ENCODE data around the genes EXOSC9, CCNA2 and SPRY1.

DNA sequence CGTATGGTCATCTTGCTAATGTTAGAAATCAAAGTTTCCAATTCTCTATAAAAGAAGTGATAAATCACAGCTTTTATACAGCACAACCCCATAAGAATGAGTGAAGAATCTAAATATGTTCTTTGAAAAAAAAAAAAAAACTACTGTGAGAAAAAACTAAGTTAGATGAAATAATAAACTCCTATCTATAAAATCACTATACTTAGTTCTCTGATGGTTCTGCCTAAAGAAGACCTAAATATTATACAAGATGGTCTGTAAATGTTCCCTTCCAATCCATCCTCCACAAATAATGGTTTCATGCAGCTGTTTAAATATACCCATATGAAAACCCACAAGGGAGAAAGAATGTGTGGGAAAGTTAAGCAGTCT is 23.5 kb downstream of the CAMK2D start:
- PRO-cap: no peak
CAGE:
- cytosol, long polyA minus RNA: no peak
- cytosol, long polyA plus RNA: no peak
- long polyA plus RNA: no peak
- nucleus, long polyA minus RNA: no peak
- nucleus, long polyA plus RNA: no peak

GRCh38 chr4:116615673-116616231 is 469.6 kb downstream of the TRAM1L1 start:
- PRO-cap: no peak
CAGE:
- cytosol, long polyA minus RNA: no peak
- cytosol, long polyA plus RNA: no peak
- long polyA plus RNA: no peak
- nucleus, long polyA minus RNA: no peak
- nucleus, long polyA plus RNA: no peak

DNA sequence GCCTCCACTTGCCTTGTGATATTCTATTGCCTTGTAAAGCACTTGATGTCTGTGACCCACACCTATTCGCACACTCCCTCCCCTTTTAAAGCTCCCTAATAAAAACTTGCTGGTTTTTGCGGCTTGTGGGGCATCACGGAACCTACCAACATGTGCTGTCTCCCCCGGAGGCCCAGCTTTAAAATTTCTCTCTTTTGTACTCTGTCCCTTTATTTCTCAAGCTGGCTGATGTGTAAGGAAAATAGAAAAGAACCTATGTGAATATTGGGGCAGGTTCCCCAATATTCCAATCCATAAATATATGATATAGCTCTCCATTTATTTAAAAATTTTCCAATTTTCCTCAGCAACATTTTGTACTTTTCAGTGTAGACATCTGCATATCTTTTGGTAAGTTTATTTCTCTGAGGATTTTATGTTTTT is 114.3 kb upstream of the NDST3 start:
- PRO-cap: no peak
CAGE:
- cytosol, long polyA minus RNA: no peak
- cytosol, long polyA plus RNA: no peak
- long polyA plus RNA: no peak
- nucleus, long polyA minus RNA: no peak
- nucleus, long polyA plus RNA: no peak

GRCh38 chr4:118281247-118282218 is 71.3 kb downstream of the PRSS12 start:
- PRO-cap: no peak
CAGE:
- cytosol, long polyA minus RNA: no peak
- cytosol, long polyA plus RNA: no peak
- long polyA plus RNA: no peak
- nucleus, long polyA minus RNA: no peak
- nucleus, long polyA plus RNA: no peak

DNA sequence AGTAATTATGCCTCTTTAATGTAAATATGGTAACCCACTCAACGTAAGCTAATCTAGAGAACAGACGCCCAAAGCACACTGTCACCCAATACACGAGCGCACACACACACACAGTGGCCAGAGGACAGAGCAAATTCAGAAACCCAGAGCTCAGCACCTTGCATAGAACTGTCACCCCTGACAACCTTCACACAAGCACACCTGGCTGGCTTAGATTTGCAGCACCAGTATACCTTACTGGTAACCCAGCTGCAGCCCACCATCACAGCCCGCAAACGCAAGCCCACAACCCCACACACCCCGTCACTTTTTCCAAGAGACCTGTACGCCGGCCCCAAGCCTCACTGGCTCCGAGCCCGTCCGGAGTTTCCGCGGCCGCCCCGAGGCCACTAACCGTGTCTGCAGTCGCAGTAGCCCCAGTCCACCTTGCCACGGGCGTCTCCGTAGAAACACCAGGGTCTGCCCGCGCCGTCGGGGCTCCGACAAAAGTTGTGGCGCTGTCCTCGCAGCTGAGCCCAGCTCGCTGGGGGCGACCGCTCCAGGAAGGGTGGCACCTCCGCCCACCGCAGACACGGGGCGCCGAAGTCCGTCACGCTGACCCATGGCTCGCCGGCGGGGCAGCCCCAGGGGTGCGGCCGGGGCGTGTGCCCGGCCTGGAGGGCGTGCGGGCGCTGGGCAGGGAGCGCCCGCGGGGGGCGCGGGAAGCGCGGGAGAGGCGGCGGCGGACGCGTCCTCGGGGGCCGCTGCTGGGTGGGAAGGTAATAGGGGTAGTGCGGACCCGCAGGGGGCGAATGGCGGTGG is 778 bp downstream of the PRSS12 start:
- PRO-cap: no peak
CAGE:
- cytosol, long polyA minus RNA: no peak
- cytosol, long polyA plus RNA: no peak
- long polyA plus RNA: no peak
- nucleus, long polyA minus RNA: no peak
- nucleus, long polyA plus RNA: no peak

GRCh38 chr4:118894153-118894698 is 5.6 kb downstream of the SYNPO2 start:
- PRO-cap: no peak
CAGE:
- cytosol, long polyA minus RNA: no peak
- cytosol, long polyA plus RNA: no peak
- long polyA plus RNA: no peak
- nucleus, long polyA minus RNA: no peak
- nucleus, long polyA plus RNA: no peak

DNA sequence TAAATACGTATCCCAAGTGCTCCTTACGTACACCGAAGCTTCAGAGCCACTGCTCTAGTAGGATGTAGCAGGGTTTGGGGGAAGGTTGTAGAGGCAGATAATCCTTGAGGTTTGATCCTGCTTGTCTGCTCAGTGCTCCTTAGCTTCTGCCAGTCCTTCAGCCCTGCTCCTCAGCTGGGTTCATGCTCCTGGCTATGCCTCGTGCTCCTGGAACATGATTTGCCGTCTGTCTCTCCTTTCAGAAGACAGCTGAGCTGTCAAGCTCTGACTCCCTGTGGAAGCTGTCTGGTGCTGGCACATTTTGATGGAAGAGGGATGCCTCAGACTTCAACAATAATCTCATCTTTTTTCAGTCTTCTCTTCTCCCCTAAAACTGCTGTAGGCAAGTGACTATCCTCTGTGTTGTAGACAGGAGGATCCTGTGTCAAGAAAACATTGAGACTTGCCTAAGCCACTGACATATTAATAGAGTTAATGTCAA is 96.5 kb downstream of the SYNPO2 start:
- PRO-cap: no peak
CAGE:
- cytosol, long polyA minus RNA: no peak
- cytosol, long polyA plus RNA: no peak
- long polyA plus RNA: no peak
- nucleus, long polyA minus RNA: no peak
- nucleus, long polyA plus RNA: no peak

DNA sequence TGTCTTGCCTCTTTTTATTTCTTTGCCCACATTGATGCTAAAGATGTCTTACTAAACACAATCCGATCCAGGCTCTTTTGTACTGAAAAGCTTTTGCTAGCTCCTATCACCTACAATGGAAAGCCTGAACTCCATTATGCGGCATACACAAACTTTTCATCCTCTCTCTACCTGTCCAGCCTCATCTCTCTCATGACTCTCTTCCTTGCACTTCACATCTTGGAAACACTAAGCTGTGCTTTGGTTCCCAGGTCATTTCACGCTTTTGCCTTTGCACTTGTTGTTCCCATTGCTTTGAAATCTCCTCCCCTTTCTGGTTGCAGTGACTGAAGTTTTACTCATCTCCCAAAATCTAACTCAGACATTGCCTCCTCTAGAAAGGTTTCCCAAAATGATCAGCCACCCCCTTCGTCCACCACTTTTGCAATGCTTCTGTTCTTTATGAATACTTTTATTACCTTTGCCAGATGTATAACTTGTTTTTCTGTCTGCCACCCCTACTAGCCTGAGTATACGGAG is 107.3 kb downstream of the SYNPO2 start:
- PRO-cap: no peak
CAGE:
- cytosol, long polyA minus RNA: no peak
- cytosol, long polyA plus RNA: no peak
- long polyA plus RNA: no peak
- nucleus, long polyA minus RNA: no peak
- nucleus, long polyA plus RNA: no peak

DNA sequence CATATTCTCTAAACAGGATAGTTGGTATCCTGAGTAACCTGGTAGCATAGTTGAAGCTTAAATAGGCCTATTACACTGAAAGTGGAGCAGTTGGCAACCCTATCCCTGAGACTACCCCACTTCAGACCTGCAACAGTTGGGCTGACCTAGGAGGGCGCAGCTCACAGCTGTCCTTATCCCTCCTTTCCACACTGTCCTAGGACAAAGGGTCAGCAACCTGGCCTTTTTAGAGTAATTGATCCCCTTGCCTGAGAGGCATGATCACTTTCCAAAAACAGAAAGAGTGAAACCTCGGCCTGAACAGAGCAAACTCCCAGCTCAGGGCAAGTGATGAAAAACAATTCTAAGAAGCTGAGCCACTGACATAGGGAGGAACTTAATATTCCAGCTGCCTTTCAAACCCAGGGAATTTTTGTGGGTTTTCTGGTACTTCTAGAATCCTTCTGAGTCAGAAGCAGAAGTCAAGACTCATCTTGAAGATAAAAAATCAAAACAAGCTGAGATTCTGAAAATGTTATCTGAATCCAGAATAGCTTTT is 94.9 kb upstream of the MYOZ2 start:
- PRO-cap: no peak
CAGE:
- cytosol, long polyA minus RNA: no peak
- cytosol, long polyA plus RNA: no peak
- long polyA plus RNA: no peak
- nucleus, long polyA minus RNA: no peak
- nucleus, long polyA plus RNA: no peak

- PRO-cap: no peak
CAGE:
- cytosol, long polyA minus RNA: no peak
- cytosol, long polyA plus RNA: no peak
- long polyA plus RNA: no peak
- nucleus, long polyA minus RNA: no peak
- nucleus, long polyA plus RNA: no peak
These were observed 74.6 kb upstream of the FABP2 start for GRCh38 chr4:119396484-119397063.

DNA sequence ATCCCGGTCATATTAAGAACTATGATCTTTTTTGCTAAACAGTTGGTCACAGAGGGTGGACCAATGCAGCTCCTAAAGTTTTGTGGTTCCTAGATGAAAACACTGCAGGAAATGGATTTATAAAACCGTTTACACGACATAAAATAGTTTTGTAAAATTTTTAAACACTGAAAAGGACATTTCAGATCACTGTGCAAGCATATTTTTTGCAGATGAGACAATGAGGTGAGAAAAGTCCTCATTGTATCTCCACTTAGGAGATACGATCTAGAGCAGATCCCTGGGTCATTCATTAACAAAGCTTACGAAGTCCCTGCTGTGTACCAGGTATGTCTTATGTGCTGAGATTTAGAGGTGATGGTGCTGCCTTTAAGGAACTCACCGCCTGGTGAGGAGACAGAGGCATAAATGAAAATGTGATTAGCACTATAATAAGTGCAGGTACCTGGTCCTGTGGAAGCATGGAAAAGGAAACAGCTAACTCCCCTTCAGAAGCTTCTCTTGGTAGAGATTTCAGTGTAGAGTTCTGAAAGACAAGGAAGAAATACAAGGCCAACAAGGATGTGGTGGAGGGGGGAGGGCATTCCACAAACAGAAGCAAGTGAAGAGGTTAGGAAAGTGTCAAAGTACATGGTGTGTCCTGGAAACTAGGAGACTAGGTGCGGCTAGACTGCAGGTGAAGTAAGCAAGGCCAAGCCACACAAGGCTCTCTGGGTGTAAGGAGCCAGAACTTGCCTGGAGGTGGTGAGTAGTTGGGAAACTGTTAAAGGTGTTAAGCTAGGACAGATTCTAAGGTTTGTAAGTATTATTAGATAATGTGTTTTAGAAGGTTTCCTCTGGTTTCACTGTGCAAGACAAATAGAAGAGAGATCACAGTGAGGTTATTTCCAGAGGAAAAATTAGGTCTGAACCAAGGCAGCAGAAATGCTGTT is 1.5 kb upstream of the NDNF start:
- PRO-cap: no peak
CAGE:
- cytosol, long polyA minus RNA: no peak
- cytosol, long polyA plus RNA: no peak
- long polyA plus RNA: no peak
- nucleus, long polyA minus RNA: no peak
- nucleus, long polyA plus RNA: no peak

DNA sequence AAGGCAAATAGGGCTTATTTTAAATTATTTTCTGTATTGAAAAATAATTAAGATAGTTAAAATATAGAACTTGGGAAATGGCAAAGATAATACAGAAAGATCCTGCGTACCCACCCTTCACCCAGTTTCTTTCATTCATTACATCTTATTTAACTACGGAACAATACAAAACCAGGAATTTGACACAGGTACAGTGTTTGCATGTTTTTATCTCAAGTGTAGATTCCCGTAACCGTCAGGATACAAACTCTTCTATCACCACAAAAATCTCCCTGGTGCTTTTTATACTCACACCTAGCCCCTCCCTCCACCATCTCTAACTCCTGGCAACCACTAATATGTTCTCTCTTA is 449 bp upstream of the QRFPR start:
- PRO-cap: no peak
CAGE:
- cytosol, long polyA minus RNA: no peak
- cytosol, long polyA plus RNA: no peak
- long polyA plus RNA: no peak
- nucleus, long polyA minus RNA: no peak
- nucleus, long polyA plus RNA: no peak

GRCh38 chr4:121767338-121767729 is 2.4 kb upstream of the SMIM43 start:
- PRO-cap: no peak
CAGE:
- cytosol, long polyA minus RNA: no peak
- cytosol, long polyA plus RNA: no peak
- long polyA plus RNA: no peak
- nucleus, long polyA minus RNA: no peak
- nucleus, long polyA plus RNA: no peak

GRCh38 chr4:121800927-121801830 is at the start of gene EXOSC9:
TSS of gene EXOSC9 (plus strand) at chr4:121801323.
- PRO-cap: bidirectional peak, plus-strand start at chr4:121801325, minus-strand start at chr4:121801254
CAGE:
- cytosol, long polyA minus RNA: start-site peak on the plus strand at chr4:121801341-121801371, 73 reads
- cytosol, long polyA plus RNA: no peak
- long polyA plus RNA: no peak
- nucleus, long polyA minus RNA: start-site peak on the plus strand at chr4:121801341-121801389, 251 reads
- nucleus, long polyA plus RNA: start-site peak on the plus strand at chr4:121801340-121801389, 307 and 284 reads in 2 replicates

DNA sequence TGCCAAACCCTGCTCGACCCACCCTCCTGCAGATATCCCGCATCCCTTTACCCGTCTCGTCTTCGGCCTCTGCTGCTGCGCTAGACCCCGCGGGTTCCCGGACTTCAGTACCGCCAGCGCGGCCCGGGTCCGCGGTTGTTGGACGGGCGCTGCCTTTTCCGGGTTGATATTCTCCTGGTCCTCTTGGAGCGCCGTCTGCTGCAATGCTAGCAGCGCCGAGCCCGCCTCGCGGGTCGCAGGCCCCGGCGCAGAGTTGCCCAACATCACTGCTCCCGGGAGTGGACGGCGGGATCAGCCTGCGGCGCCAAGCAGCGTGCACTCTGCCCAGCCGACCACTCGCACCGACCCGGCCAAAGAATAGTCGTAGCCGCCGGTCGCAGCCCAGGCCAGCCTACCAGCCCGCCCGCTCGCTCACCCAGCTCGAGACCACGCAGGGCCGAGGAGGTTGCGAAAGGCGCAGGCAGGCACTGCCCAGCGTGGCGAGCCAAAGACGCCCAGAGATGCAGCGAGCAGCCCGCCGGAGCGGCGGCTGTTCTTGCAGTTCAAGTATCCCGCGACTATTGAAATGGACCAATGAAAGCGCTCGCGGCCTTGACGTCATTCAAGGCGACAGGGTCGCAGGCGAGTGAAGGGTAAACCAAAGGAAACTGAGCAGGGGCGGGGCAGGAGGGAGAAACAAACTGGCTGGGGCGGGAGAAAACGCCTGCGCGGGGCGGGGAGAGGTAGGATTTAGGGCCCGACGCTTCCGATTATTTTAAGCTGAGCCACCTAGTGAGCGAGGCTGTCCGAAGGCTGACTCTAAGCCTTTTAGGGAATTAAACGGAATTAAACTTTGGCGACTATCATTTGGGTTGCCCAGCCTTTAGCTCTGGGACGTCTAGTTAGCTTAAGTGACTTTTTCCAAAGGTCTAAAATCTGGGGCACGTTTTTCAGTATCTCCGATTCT is at the start of gene CCNA2:
TSS of gene CCNA2 (minus strand) at position 519 of the 946 bp plus-strand sequence.
- PRO-cap: bidirectional peak, plus-strand start at position 695 of the sequence, minus-strand start at position 562 of the sequence
CAGE:
- cytosol, long polyA minus RNA: start-site peak on the minus strand centred at position 522 of the sequence, 68 bp wide, 471 reads
- cytosol, long polyA plus RNA: start-site peak on the minus strand centred at position 522 of the sequence, 68 bp wide, 208 and 424 reads in 2 replicates
- long polyA plus RNA: start-site peak on the minus strand centred at position 511 of the sequence, 76 bp wide, 419 and 281 reads in 2 replicates
- nucleus, long polyA minus RNA: no peak
- nucleus, long polyA plus RNA: no peak

DNA sequence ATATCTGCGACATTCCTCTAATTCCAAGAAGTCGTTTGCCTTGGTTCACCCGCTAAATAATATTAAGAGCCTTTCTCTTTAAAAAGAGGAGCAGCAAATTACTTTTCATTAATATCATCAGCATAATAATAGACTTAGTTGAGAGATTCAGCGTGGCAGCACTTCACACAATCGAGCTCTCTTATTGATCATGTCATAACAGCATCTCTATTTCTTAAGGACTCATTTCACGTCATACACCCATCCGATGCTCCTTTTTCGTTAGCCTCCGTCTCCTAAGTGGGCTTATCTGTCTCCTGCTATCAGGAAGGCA is 339 bp upstream of the BLTP1 start:
- PRO-cap: no peak
CAGE:
- cytosol, long polyA minus RNA: no peak
- cytosol, long polyA plus RNA: no peak
- long polyA plus RNA: no peak
- nucleus, long polyA minus RNA: no peak
- nucleus, long polyA plus RNA: no peak

DNA sequence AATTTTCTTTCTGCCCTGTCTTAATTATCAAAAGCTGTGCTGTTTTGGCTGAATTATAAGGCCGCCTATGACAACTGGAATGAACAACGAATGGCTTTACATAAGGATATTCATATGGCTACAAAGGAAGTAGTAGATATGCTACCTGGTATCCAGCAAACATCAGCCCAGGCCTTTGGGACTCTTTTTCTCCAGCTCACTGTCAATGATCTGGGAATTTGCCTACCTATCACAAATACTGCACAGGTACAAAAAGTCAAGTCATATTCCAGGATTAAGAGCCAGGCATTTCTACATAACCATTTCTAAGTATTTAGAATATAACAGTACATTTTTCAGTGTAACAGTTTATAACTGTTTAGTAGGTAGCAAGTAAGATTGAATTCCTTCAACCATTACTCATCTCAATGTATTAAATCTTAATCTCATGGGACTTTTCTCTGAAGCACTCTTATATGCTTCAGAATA is 70.9 kb upstream of the ADAD1 start:
- PRO-cap: no peak
CAGE:
- cytosol, long polyA minus RNA: no peak
- cytosol, long polyA plus RNA: no peak
- long polyA plus RNA: no peak
- nucleus, long polyA minus RNA: no peak
- nucleus, long polyA plus RNA: no peak

GRCh38 chr4:123359647-123360281 is 36.8 kb upstream of the SPRY1 start:
- PRO-cap: no peak
CAGE:
- cytosol, long polyA minus RNA: no peak
- cytosol, long polyA plus RNA: no peak
- long polyA plus RNA: no peak
- nucleus, long polyA minus RNA: no peak
- nucleus, long polyA plus RNA: no peak

GRCh38 chr4:123396420-123397129 is at the start of gene SPRY1:
TSS of gene SPRY1 (plus strand) at chr4:123396795.
- PRO-cap: bidirectional peak, plus-strand start at chr4:123396824, minus-strand start at chr4:123396656
CAGE:
- cytosol, long polyA minus RNA: start-site peak on the plus strand at chr4:123396785-123396909, 17 reads
- cytosol, long polyA plus RNA: start-site peak on the plus strand at chr4:123396777-123396872, 41 and 15 reads in 2 replicates
- long polyA plus RNA: start-site peak on the plus strand at chr4:123396795-123396836, 29 and 38 reads in 2 replicates
- nucleus, long polyA minus RNA: no peak
- nucleus, long polyA plus RNA: no peak

DNA sequence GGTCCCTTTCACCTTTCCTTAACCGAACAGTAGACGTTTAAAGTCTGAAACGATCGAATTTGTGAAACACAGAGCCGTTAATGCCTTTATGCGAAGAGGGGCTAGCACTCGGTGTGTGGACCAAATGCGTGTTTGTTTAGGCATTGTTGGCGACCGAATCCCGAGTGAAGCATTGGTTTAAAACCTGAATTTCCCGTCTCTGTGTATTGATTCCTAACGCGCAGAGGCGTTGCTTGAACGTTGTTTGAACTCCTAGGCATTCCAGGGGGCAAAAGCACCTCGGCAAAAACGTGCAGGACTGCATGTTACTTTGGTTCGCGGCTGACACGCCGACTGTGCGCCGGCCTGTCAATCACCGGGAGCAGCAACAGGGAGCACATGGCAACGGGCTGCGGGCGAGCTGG is 537 bp downstream of the SPRY1 start:
- PRO-cap: bidirectional peak, plus-strand start at position 351 of the sequence, minus-strand start at position 328 of the sequence
CAGE:
- cytosol, long polyA minus RNA: no peak
- cytosol, long polyA plus RNA: no peak
- long polyA plus RNA: no peak
- nucleus, long polyA minus RNA: no peak
- nucleus, long polyA plus RNA: no peak

Data from endothelial cell of umbilical vein (primary cell).